ENCODE measurements around the genes SRGAP2B, NBPF20, NUDT17, ANKRD35, RBM8A and LIX1L.

DNA sequence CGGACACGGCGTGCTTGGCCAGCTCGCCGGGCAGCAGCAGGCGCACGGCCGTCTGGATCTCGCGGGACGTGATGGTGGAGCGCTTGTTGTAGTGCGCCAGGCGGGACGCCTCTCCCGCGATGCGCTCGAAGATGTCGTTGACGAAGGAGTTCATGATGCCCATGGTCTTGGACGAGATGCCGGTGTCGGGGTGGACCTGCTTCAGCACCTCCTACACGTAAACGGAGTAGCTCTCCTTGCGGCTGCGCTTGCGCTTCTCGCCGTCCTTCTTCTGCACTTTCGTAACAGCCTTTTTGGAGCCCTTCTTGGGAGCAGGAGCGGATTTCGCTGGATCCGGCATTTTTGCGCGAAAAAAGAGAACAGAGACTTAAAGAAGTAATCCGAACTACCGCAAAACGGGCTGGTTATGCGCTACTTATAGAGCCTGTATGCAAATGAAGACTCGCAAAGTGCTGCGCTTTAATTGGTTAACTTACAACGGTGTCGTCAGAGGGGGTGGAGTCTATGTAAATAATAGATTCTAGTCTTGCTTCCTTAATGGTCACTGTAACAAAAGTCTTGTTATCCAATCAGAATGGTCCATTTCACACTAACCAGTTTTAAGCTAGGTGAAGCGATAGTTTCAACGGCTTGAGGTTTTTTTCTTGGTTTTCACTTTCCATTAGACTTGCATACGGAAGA is 1.4 kb downstream of the H3-7 start:
- PRO-cap: no peak

DNA sequence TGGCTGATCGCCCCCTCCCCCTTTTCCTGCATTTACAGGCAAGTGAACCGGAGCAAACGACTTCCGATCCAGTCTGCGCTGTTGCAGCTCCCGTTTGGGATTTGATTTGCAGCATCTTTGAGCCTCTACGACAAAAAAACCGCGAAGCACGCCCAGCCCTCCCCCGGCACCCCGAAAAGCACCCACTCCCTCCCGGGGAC is 2.6 kb upstream of the FAM72C start:
- PRO-cap: no peak

GRCh38 chr1:144413005-144413504 is 39.6 kb upstream of the PPIAL4E start:
- PRO-cap: no peak

- PRO-cap: no peak
Measured at GRCh38 chr1:144490227-144490826, 28.9 kb upstream of the NBPF15 start.

DNA sequence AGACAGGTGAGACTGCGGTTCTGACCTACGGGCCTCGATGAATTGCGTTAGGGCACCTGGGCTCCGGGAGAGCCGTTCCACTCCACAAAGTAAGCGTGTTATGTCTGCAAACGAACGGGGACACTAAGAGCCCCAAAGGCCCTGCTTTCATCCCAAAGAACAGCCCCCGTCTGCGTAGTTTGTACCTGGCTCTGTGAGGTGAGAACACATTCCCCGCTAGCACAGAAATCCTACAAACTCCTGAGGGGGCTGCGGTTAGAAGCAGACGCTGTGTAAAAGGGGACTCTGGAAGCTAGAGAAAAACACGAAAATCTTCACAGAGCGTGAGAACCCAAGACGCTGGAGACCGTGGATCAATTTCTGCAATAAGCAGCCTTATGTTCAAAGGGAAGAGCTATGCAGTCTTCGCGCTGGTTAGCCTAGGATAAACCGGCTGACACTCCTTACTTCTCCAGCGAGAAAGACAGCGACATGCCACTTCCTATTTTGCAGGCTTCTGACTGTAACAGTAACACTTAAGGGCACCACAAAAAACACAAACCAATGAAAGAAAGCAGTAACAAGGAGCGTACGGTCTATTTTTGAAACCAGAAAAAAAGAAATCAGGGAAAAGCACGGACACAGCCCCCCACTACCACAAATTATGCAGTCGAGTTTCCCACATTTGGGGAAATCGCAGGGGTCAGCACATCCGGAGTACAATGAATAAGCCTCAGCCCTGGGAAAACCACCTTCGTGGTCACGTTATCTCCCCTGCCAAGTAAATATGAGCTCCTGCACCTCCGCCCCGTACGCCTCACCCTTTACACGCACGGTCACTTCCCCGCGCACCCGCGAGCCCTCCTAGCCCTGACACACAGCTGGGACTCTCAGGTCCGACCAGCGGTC is 41.3 kb upstream of the PPIAL4F start:
- PRO-cap: bidirectional peak, plus-strand start at position 543 of the sequence, minus-strand start at position 488 of the sequence

- PRO-cap: unidirectional peak, minus-strand start at chr1:145095317
Measured at GRCh38 chr1:145095208-145095581, at the start of gene SRGAP2B. Gene SRGAP2B (minus strand): TSS chr1:145095328.

GRCh38 chr1:145214338-145214918 is 27.5 kb downstream of the PPIAL4D start:
- PRO-cap: bidirectional peak, plus-strand start at chr1:145214700, minus-strand start at chr1:145214496

- PRO-cap: unidirectional peak, plus-strand start at chr1:145215893
Measured at GRCh38 chr1:145215711-145216251, 26.2 kb downstream of the PPIAL4D start.

DNA sequence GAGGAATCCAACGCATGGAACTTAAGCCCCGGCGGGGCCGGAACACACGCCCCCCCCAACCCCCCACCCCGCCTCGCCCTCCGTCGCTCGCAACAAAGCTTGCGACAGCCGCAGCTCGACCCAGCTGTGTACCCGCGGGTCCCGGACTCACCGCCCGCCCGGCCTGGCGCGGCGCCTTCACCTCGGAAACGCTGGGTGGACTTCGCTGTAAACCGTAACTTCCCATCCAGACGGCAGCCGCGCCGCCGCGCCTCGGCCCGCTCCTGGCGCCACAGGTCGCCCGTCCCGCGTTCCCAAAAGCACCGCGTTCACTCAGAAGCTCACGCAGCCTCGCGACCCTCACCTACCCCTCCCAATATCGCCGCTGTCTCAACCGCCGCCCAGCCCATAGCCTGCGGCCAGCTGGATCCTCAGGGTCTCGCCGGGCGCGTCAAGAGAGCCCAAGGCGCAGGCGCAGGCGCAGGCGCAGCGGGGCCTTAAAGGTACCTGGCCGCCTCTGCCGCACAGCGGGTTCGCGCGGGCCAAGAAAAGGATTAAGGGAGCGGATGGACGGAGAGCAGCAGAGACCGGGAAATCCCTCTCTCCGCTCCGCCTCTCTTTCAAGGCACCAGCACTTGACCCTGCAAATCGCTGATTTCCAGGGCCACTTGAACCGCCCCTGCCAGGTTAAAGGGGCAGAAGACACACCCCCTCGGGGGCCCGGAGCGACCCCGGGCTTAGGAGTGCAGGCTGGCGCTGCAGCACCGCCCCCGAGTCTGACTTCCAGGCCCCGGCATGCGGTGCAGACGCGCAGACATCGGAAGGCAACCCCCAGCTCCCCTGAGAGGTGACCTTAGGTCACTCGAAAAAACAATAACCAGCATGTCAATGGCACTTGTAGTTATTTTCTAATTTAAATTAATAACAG is at the start of gene NBPF20:
TSS of gene NBPF20 (minus strand) at position 432 of the 907 bp plus-strand sequence.
- PRO-cap: bidirectional peak, plus-strand start at position 524 of the sequence, minus-strand start at position 432 of the sequence

- PRO-cap: no peak
Measured at GRCh38 chr1:145720939-145721608, 1.8 kb downstream of the CD160 start.

DNA sequence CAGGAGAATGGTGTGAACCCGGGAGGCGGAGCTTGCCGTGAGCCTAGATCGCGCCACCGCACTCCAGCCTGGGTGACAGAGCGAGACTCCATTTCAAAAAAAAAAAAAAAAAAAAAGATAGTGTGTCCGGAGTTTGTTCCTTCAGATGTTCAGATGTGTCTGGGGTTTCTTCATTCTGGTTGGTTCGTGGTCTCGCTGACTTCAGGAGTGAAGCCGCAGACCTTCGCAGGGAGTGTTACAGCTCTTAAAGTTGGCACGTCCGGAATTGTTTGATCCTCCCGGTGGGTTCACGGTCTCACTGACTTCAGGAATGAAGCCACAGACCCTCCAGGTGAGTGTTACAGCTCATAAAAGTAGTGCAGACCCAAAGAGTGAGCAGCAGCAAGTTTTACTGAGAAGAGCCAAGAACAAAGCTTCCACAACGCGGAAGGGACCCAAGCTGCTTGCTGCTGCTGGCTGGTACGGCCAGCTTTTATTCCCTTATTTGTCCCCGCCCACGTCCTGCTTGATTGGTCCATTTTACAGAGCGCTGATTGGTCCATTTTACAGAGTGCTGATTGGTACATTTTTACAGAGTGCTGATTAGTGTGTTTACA is 28.9 kb downstream of the RNF115 start:
- PRO-cap: no peak

DNA sequence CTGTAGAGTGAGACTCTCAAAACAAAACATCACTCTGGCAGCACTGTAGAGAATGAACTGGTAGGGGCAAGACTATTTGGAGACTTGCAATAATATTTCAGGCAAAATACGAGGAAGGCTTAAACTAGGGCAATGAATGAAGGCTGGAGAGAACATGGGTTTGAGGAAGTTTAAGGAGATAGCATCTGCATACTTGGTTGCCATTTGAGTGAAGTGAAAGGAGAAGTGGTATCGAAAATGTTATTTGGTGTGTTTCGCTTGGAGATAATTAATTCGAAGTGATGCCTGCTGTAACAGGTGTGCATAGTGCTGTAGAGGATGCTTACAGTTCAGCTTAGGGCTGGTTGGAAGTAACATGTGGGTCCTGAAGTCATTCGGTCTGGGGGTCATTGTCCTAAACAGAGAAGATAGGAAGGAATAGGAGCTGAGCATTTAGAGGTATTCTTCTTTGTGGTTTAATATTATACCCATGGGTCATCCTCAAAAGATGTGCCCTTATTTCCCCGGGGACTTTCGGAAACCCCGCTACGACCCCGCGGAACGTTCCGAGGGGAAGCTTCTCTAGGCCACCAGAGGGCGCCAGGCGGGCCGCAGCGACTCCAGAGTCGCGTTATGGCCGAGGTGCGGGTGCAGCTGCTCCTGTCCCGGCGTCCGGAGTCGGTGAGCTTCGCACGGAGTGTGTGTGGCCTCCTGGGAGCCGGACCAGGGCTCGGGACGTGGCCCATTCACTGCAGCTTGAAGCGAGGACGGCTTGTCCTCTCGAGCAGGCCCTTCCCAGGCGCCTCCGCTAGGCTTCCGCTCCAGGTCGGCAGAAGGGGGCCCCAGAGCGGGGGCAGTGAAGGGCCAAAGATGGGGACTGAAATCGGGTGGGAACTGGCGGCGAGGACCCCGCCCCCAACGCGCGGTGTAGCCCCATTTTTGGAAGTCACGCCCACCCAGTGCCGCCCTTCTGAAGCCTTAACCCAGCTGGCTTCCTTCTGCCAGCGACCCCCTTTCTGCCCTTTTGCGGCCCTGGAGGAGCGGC is at the start of gene NUDT17:
TSS of gene NUDT17 (plus strand) at position 602 of the 1,024 bp plus-strand sequence.
- PRO-cap: unidirectional peak, plus-strand start at position 602 of the sequence

- PRO-cap: bidirectional peak, plus-strand start at chr1:145885998, minus-strand start at chr1:145885831; unidirectional peak, plus-strand start at chr1:145886193
Measured at GRCh38 chr1:145885617-145886468, at the start of gene ANKRD35. Gene ANKRD35 (minus strand): TSS chr1:145885866.

- PRO-cap: bidirectional peak, plus-strand start at chr1:145892156, minus-strand start at chr1:145892169; bidirectional peak, plus-strand start at chr1:145892298, minus-strand start at chr1:145892218
Measured at GRCh38 chr1:145891711-145892769, 6.4 kb upstream of the ANKRD35 start.

GRCh38 chr1:145926855-145927838 is at the start of gene RBM8A:
Gene RBM8A (minus strand): TSS chr1:145927484.
- PRO-cap: bidirectional peak, plus-strand start at chr1:145927653, minus-strand start at chr1:145927484

DNA sequence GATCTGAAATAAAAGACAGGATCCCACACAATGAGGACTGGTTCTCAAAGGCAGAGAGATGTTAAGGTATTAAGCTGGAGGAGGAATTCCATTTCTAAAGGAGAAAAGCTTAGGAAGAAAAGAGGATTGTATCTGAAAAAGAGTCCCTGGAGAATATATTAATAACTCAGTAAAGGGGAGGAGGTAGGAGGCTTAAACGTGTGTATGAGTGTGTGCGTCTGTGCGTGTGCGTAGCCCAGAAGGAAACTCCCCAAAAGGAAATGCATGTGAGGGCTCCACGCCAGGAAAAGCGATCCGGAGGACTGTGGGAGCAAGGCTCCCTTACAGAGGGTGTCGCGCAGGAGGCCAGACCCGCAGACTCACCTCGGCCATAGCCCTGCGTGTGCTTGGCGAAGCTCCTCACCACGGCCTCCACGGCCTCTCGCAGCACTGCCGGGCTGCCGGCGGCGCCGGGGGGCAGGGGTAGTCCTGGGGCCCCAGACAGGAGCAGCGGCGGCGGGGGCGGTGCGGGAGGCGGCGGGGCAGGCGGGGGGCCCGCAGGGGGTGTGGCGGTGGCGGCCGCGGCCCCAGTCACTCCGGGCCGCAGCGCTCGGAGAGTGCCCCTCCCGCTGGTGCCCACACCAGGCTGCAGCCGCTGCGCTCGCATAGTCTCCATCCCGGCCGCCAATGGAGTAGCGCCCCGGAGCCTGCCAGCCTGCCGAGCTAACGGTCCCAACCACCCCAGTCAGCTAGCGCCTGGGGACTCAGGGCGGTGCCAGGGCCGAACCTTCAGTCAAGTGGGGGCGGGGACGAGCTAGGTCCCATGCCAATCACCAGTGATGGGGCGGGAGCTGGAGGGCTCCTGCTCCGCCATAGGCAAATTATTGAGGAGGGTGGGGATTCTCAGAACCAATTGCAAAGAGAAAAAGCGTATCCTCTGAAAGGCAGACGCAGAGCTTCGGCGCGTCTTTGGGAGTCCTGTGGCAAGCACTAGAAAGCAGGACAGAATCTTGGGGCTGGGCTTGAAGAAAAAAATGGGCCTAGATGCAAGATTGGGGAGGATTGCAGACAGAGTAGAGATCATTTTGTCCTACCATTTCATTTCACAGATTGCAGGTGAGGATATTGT is at the start of gene LIX1L:
TSS of gene LIX1L (minus strand) at position 745 of the 1,108 bp plus-strand sequence.
- PRO-cap: bidirectional peak, plus-strand start at position 326 of the sequence, minus-strand start at position 168 of the sequence; bidirectional peak, plus-strand start at position 932 of the sequence, minus-strand start at position 730 of the sequence

- PRO-cap: unidirectional peak, minus-strand start at chr1:145988745
Measured at GRCh38 chr1:145988538-145989101, 7.8 kb downstream of the TXNIP start.

DNA sequence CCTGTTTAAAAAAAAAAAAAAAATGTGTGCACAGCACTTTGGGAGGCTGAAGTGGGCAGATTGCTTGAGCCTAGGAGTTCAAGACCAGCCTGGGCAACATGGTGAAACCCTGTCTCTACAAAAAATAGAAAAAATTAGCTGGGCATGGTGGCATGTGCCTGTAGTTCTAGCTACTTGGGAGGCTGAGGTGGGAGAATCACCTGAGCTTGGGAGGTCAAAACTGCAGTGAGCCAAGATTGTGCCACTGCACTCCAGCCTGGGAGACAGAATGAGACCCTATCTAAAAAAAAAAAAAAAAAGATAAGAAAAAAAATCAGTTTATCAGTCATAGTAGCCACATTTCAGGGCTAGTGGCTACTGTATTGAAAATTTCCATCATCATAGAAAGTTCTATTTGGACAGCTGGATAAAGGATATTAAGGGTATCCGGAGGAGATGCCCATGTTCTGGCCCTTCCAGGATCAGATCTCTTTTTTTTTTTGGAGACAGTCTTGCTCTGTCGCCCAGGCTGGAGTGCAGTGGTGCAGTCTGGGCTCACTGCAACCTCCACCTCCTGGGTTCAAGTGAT is 6.6 kb downstream of the TXNIP start:
- PRO-cap: no peak

DNA sequence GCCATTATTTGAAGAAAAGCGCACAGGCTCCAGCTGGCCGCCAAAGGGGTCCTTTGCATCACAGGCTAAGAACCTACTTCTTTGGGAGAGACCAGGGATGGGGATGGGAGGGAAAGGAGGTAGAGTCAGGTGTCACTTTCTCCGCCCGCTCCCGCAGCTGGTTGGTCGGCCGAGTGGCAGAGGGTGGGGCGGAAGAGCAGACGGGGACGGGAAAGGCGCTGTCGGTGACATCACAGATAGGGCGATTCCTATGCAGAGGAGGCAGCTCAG is 64.8 kb upstream of the PPIAL4H start:
- PRO-cap: no peak

GRCh38 chr1:147156975-147157852 is 15.1 kb downstream of the PRKAB2 start:
- PRO-cap: no peak